Choroid plexus epithelial cell (primary cell): ENCODE measurements around a stretch of chr2.

DNA sequence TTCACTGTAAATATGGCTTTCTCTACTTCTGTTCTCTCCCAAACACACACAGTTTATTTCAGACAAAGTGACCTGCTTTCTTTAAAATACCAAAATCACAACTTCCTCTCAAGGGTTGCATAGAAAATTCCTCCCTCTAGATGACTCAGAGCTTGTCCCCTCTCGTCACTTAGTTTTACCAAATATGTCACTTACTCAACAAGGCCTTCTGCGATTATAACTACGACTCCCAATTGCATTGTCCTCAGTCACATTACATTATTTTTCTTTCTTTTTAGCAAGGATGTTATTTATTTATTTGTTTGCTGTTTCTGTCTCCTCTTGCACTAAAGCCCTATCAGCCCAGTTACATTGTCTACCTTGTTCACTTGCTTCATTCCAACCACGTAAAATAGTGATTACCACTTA lies 9.4 kb downstream of the LRP1B start:
- RRBS = no CpG with 5 or more reads among the region's 4 CpGs

DNA sequence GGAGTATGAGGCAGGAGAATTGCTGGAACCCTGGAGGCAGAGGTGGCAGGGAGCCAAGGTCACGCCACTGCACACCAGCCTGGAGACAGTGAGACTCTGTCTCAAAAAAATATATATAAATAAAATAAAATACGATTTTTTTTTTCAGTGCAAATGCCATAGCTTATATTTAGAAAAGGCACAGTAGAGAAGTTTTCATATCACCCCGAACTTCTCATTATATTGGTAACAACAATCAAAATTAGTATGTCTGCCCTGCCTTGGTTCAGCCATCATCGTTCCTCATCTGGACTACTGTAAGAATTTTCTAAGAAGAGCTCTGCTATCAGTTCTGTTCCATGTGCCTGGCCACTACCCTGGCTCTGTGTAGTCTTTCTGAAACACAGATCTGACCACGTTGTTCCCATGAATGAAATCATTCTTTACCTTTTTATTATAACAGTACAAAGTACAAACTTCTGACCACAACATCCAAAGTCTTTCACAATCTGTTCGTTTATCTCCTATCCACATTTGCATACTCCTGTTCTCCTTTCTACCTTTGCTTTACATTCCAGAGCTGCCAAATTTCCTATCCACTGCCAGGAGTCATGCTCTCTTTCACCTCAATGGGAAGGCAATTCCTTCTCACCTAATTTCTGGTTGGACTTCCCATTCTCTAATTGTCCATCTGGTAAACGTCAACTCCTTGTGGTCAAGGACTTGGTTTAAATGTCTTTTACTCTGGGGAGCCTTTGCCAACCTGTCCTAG lies 284.6 kb upstream of the LRP1B start:
- RRBS = no CpG with 5 or more reads among the region's 7 CpGs

GRCh38 chr2:142868127-142868760 lies 9.2 kb upstream of the KYNU start:
- RRBS = no CpG with 5 or more reads among the region's 12 CpGs

DNA sequence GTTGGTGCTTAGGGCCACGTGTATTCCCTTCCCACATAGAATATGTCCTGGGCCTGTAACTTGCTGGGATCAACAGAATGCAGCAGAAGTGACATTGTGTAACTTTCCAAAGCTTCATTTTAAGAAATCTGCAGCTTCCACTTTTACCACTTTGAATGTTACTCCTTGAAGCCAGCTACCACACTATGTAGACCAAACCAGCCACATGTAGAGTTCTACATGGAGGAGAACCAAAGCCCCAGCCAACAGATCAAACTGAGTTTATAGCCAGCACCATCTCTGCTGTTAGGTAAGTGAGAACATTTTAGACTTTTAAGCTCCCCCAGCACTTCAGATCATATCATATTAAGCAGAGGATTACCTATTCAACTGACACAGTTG lies 58.4 kb upstream of the ARHGAP15 start:
- RRBS = no CpG with 5 or more reads among the region's 1 CpG

DNA sequence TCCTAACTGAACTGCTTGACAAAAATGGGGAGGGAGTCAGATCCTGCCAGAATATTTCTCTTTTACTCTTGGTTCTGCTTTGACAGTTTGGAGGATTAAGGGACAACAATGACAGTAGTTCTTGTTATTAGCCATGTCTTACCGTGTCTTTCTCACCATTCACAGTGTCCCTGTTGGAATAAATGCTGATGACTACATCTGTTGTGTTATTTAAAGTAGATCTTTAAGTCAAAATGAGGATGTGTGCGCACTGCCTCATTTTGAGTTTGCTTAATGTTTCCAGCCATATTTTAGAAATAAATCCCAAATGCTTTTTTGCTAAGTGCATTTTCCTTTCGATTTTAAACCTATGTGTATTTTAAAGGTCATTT lies 344.2 kb downstream of the ARHGAP15 start:
- RRBS = no CpG with 5 or more reads among the region's 3 CpGs

- RRBS = no CpG with 5 or more reads among the region's 4 CpGs
These were observed 83.1 kb downstream of the GTDC1 start for GRCh38 chr2:144249099-144249769.

- RRBS = no CpG with 5 or more reads among the region's 7 CpGs
These were observed 72.4 kb upstream of the GTDC1 start for GRCh38 chr2:144404635-144405155.

DNA sequence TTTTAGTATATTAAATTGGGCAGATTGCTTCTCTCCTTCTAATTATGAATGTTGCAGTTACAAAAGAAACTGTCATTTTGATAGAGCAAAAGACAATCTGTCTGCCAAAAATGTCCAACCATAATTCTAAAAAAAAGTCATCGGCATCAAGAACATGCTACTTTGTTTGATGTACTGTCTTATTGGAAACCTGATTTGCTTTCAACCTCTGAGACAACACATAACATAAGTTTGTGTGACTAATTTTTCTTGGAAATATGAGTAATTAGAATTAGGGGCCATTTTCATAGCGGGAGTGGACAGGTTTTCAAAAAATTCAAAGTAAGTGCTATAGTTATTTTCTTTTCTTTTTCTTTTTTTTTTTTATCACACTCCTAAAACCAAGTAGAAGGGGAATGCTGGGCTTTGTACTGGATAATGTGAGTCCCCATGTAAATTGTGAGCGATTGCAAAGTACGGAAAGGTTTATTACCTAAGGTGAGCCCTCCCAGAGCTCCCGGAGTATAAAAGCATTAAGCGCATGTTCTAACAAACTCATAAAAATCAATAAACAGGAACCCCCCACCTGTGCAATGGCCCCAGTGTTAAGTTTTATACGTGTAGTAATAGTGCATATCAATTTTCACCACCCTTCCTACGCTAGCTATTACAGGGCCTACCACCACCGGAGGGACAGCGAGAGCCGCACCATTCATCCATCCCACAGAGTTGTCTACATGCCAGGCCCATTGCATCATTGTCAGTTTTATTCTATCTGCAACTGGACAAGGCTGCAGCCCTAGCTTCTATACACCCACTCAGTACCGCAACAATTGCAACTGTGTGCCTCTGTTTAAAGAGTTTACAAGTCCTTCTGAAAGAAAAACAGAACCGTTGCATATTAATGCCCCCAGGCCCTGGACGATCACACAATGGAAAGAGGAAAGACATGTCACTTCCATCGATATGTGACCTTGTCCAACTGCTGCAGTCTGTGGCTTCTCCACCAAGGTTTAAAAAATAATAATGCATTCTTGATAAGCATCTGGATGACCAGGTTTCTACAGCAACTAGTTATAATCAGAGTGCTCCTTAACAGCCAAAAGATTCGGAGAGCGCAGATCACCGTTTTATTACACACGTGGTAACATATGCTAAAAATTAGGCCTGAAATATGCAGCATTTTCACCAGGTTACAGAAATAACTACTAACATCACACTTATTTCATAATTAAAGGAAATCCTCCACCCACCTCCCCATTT lies 58.8 kb downstream of the ZEB2 start:
- RRBS = no CpG with 5 or more reads among the region's 19 CpGs

GRCh38 chr2:144465720-144466302 lies 54.1 kb downstream of the ZEB2 start:
- RRBS = no CpG with 5 or more reads among the region's 11 CpGs

DNA sequence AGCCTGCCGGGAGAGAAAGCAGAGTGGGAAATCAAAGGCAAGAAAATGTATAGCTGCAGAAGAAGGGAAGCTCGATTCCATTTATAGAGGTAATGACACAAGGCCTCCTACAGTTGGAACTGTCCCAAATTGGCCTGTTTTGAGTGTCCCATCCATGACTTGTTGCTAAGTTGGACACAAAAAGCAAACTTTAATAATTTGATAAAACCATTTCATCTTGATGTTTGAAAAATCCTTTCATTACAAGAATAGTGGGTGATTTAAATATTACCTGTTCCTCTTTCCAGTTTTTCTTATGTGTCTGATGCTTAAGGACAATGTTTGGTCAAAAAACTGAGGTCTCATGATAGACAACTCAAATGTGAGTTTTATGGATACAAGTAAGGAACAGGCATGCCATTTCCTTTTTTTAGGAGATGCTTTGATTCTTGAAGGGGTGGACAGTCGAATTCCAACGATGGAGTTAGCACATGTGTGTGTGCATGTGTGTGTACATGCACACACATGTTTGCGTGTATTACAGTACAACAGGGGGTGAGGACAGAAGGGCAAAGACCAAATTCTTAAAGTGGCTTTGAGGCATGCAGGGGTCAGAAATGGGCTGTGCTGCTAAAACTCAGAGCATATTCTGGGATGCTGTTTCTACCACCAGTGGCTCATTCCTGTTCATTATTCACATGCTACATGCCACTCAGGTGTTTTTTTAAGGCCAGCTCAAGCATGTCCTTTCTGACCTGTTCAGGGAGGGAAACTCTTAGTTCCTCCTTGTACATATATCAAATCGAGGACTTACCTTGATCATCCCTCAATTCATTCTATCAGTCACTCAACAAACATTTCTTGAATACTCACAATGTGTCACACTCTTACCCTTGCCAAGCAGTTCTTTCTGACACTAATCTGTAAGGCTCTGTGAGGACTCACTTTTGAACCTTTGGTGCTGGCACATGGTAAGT lies 51.5 kb downstream of the ZEB2 start:
- RRBS = no CpG with 5 or more reads among the region's 6 CpGs

GRCh38 chr2:144510223-144511286 lies 9.4 kb downstream of the ZEB2 start:
- RRBS = no CpG with 5 or more reads among the region's 19 CpGs

DNA sequence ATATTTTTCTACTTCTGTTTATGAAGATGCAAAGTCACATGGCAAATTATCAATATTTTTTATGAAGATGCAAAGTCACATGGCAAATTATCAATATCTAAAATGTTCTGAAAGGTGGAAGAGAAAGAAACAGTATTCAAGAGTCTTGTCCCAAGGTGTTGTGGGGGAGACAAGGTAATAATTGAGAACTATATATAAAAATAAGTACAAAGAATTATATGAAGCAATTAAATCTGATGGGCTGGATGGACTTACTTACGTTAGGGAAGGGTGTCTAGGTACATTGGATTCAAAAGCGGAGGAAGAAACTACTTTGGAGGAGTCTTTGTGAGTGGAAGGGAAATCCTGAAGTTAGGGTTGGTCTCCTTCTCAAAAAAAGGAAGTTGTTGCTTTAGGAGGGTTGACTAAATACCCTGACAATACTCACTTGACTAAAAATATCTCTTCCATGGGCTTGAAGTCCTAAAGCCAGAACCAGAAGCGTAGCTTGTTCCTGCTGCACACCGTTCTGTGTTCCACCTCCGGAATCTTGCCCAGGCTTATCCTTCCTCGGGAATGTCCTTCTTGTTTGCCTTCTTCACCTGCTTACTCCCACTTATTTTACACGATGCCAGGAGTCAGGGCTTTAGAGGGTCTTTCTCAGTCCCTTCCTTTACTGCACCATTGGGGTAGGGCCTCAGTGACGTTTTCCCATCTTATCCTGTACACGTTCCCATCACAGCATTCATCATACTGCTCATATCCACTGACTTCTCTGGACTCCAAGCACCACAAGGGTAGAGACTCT lies 143.3 kb upstream of the ZEB2 start:
- RRBS = no CpG with 5 or more reads among the region's 9 CpGs

DNA sequence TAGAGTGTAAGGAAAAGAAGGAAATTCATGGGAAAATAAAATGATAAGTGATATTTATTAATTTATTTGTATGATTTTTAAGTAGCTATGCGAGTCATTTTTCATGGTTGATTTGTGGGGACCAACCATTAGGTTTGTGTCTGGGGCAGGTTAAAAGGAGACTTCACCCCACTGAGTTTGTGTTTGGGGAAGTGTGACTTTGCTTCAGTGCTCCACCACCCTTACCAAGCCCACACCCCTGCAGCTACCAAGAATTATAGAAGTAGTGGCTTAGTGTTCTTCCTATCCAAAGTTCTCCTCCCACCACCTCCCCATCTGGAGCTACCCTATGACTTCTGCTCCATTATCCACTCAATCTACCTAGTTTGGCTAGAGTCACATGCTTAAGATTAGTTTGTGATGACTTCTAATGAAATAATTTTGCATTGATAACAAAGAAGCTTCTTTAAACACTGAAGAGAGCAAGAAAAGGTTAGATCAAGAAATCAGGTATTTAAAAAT lies 182.1 kb upstream of the ZEB2 start:
- RRBS = no CpG with 5 or more reads among the region's 1 CpG

DNA sequence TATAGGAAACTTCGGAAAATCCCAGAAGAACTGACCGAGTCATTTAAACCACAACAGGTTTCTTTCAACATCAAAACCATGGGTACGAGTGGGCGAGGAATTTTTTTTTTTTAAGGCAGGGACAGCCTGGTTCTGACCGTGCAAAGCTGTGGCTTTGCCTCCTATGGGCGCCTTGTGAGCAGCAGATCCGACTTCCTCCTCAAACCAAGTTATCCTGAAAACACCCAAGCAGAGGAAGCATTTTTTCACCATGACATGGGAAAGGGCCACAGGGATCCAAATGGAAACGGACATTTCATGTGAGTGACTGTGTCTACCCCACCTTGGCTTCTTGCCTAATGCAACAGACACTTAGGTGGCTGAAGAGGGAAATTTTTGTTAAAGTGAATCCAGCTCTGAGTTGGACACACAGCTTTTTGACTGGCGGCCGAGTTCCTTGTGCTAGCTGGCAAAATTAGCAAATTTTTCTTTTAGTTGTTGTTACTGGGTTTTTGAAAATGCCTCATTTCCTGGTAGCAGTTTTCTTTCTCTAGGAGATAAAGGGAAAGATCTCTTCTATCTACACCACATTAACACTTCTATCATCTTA lies 487.4 kb upstream of the ZEB2 start:
- RRBS = no CpG with 5 or more reads among the region's 10 CpGs

DNA sequence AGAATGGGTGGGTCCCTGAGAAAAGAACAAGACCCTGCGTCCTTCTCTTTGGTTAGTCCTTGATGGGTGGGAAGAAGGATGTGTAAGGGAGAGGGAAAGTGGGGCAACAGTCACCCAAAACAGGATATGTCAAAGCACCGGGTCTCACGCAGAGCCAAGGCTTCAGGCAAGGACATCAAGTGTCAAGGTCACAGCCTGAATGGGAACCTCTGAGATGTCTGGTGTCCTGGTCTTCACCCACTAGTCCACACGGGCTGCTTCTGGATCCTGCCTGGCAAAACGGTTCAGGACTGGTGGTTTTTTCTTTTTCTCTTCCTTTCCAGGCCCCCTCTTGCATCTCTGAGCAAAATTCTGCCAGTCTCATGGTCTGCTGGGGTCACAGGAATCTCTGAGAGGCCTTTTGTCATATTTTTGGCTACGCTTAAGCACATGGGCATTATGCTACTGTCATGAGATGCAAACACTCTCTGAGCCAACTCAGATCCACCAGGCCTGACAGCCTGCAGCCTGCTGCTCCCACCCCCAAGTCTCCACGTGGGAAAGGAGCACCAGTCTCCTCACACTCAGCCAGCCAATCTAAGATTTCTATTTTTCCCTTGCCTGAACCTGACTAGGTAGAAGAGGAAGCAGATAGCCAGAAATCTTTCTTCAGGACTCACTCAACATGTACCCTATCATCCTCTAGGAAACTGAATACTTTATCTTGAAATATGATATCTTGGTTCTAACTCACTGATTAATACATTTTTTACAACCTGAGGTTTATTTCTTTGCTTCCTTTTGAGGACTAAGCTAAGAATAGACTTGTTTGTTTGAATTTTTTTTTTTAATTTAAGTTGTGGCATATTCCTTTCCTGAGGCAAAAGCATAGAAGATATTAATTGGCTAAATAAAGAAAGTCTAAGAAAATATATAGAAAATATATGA lies 518.3 kb upstream of the ZEB2 start:
- RRBS = no CpG with 5 or more reads among the region's 7 CpGs

- RRBS = no CpG with 5 or more reads among the region's 2 CpGs
These were observed 529.4 kb upstream of the ZEB2 start for GRCh38 chr2:145049402-145049705.

DNA sequence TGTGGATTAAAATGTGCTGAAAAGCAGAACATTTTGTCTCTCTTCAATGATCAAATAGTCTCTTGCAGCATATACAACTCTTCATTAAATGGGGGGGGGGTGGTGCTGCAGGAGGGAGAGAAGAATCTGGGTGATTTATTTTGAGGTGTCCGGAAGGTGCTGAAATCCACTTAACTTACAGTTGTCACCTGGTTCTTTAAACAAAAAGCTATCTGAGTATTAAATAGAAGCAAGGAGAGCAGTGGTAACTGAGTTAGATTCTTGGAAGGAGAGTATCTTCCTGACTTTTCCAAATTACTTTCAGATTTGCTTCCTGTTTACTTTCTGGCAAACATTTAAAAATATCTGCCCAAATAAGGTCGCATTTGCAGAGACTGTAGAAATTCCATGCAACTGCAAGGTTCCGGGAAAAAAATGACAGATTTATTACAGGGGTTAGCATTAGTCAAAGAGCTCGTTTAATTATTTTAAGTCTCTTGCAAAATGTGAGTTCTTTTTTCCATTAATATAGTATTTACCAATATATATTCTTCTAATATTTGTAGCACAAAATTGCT lies 904.6 kb upstream of the ACVR2A start:
- RRBS = no CpG with 5 or more reads among the region's 4 CpGs

DNA sequence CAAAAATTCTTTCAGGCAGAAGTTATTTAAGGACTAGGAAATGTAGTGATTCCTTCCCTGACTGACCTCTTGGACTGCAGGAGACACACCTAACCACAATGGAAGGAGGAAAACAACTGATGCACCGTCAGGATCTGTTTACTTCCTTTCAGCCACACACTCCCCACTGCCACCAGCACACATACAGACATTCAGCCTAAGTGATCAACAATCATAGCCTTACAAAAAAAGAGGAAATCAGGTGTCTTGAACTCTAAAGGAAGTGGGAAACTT lies 213.6 kb upstream of the ACVR2A start:
- RRBS = no CpG with 5 or more reads among the region's 1 CpG

GRCh38 chr2:147845347-147845568 lies 429 bp downstream of the ACVR2A start:
- RRBS = no CpG with 5 or more reads among the region's 6 CpGs

- RRBS = no CpG with 5 or more reads among the region's 2 CpGs
These were observed 11.8 kb downstream of the MBD5 start for GRCh38 chr2:148032684-148033178.